Fallopian tube (tissue), 1 donor: ENCODE measurements around a stretch of chr6.

DNA sequence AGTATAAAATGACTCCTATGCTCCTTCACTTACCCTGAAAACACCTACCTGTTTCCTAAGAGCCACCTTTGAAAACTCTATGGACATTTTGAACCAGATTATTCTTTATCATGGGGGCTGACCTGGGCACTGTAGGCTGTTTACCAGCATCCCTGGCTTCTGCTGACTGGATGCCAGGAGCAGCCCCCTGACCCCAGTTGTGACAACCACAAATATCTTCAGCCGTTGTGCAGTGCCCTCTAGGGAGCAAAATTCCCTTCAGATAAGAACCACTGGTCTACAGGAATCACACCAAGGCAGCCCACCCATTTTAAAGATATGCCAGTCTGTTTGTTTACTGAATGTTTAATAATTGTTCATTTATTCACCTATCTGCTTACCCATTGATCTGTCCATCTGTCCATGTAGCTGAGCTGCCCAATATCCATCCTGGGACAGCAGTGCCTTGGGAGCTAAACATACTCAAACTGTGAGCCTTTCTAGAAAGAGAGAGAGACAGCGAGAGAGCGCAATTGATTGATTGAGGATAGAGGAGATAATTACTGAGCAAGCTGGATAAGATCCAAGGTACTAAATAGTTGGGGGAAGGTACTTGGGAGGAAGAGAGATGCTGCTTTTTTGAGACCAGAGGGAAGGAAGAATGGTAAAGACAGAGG is 276.8 kb downstream of the NRN1 start:
- PRO-cap: no peak

DNA sequence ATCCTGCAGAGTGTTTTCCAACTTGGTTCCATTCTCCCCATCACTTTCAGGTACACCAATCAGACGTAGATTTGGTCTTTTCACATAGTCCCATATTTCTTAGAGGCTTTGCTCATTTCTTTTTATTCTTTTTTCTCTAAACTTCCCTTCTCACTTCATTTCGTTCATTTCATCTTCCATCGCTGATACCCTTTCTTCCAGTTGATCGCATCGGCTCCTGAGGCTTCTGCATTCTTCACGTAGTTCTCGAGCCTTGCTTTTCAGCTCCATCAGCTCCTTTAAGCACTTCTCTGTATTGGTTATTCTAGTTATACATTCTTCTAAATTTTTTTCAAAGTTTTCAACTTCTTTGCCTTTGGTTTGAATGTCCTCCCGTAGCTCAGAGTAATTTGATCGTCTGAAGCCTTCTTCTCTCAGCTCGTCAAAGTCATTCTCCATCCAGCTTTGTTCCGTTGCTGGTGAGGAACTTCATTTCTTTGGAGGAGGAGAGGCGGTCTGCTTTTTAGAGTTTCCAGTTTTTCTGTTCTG is 21.1 kb downstream of the F13A1 start:
- PRO-cap: no peak

GRCh38 chr6:6545934-6546877 is 42.3 kb upstream of the LY86 start:
- PRO-cap: no peak

GRCh38 chr6:6592838-6593382 is 4.4 kb downstream of the LY86 start:
- PRO-cap: no peak

GRCh38 chr6:6654309-6655348 is 66.1 kb downstream of the LY86 start:
- PRO-cap: no peak

- PRO-cap: no peak
Observed at GRCh38 chr6:6688269-6688813, 99.8 kb downstream of the LY86 start.

- PRO-cap: no peak
Observed at GRCh38 chr6:6733820-6734190, 145.3 kb downstream of the LY86 start.

- PRO-cap: no peak
Observed at GRCh38 chr6:6746339-6747048, 158.0 kb downstream of the LY86 start.

GRCh38 chr6:6748962-6749368 is 160.4 kb downstream of the LY86 start:
- PRO-cap: no peak

DNA sequence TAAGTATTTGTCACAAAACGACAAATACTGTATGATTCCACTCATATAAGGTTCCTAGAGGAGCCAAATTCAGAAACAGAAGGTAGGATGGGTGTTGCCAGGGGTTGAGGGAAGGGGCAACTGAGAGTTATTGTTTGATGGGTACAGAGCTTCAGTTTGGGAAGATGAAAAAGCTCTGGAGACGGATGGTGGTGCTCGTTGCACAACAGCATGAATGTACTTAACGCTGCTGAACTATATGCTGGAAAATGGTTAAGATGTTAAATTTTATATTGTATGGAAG is 182.0 kb downstream of the LY86 start:
- PRO-cap: no peak

- PRO-cap: no peak
Observed at GRCh38 chr6:6872790-6873432, 234.8 kb upstream of the RREB1 start.

DNA sequence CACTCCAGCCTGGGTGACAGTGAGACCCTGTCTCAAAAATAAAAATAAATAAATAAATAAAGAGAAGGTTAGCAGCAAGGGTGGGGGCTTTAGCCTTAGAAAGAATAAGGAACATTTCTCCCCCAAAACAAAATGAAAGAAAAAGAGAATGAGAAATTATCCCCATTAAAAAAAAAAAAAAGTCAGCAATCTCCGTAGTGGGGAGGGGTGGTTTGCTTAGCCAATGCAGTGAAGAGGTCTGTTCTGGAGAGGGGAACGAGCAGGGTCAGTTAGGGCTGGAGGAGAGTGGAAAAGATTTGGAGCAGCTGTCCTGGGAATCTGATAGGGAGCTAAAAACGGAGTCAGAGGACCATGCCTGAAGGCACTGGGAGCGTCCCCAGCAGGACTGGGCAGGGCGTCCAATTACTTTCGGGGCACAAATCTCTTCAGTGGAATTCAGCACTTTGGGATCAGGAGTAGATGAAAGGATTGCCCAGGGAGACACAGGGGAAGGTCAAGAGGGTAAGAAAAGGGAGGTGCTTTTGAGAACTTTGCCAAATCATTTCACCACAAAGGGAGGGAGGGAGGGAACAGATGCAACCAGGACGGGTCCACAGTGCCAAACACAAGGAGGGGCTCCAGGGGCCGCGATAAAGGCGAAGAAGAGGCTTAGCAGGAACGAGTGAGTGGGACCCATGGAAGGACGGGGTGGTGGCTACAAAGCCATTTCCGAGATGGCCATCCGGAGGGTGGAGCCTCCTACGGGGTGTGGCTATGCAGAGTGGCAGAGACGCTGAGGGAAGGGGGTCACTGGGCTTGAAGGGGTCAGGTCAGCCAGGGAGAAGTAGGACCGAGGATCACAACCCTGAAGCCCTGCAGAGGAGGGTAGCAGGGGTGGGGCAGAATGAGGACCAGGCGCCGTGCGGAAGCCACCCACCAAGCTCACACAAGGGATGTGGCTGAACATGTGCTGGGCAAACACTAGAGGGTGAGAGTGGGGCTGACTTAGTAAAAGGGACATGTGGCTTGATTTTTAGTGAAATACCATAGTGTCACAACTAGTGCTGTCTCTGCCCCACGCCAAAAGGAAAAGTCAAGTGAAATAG is 180.1 kb upstream of the RREB1 start:
- PRO-cap: no peak

- PRO-cap: no peak
Observed at GRCh38 chr6:6931470-6932096, 176.2 kb upstream of the RREB1 start.

GRCh38 chr6:7041358-7041770 is 66.4 kb upstream of the RREB1 start:
- PRO-cap: no peak

DNA sequence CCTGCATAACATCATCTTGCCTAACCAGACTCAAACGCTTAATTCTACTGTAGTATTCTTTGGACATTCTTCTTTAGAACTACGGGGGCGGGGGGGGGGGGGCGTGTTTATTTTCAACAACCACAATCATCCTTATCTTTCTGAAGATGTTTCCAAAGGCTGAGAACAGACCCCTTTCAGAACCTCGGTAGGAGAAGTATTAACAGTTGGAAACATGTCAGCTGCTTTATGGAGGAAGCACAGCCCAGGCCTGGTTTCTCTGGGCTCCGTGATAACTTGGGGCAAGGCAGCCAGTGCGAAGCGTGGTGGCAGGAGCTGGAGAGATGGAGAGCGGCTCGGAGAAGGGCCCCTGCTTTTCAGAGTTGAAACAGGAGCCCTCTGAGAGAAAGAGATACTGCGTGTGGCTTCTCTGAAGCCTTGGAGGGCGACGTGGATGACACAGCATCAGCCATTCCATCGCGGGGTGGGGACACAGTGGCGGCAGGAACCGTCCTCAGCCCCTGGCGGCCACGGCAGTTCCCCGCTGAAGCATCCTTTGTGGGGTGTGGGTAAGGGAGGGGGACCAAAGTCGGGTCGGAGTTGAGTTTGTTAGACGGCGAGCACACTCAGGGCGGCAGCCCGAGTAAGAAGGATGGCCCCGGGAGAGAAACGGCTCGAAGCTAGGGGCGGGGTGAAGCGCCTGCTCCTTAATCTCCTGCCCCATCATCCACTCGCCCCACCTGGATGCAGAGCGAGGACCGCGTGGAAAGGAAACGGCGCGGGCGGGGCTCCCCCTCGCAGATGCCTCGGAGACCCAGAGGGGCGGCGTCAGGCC is 1.1 kb upstream of the RREB1 start:
- PRO-cap: no peak

DNA sequence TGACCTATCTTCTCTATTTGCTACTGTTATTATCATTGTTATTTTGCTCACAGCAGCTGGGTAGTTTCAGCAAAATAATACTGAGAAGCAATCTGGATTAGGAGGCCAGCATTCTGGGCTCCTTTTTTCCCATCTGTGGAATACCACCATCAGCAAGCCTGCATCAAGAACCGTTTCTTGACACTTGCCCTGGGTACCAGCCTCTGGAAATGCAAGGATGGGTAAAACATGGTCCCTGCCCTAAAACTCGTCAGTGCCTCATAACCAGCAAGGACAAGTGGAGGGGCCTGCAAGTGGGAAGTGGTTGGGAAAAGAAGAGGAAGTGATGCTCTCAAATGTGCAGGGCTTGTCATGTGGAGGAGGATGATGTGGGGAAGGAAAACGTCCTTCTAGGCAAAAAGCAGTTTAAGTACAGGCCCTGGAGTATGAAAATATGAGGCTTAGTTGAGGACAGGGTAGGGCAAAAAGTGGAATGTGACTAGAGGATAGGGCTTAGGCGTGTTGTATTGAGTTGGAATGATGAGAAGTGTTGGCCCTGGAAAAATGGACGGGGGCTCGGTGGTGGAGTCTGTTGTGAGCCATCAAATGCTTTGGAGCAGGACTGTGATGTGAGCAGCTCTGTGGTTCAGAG is 19.0 kb downstream of the RREB1 start:
- PRO-cap: no peak

DNA sequence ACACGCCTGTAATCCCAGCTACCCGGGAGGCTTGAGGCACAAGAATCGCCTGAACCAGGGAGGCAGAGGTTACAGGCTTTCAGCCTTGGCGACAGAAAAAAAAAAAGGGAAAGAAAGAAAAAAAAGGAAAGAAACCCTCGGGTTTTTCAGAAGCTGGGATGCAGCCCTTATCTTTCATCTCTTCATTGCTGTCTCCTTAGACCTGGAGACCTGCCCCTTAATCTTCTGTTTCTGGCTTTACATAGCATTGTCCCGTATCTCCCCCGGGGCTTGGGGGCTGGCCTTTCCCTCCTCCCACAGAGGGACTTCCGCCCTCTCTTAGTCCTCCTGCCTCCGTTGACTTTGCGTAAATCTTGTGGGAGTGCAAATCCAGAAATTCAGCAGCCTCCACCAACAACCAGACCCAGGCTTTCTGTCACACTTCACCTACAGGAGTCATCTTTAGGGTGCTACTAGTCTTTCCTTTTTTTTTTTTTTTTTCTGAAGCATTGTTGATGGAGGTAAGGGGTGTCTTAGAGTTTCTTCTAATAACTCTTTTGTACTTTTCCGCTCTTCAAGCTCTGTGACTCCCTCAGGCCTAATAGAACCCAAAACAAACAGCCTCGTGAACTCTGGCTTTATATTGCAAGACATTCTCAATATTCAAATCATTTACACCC is 66.1 kb downstream of the RREB1 start:
- PRO-cap: no peak

- PRO-cap: no peak
Observed at GRCh38 chr6:7246312-7247438, 66.3 kb downstream of the SSR1 start.

- PRO-cap: no peak
Observed at GRCh38 chr6:7254877-7255558, 58.0 kb downstream of the SSR1 start.

DNA sequence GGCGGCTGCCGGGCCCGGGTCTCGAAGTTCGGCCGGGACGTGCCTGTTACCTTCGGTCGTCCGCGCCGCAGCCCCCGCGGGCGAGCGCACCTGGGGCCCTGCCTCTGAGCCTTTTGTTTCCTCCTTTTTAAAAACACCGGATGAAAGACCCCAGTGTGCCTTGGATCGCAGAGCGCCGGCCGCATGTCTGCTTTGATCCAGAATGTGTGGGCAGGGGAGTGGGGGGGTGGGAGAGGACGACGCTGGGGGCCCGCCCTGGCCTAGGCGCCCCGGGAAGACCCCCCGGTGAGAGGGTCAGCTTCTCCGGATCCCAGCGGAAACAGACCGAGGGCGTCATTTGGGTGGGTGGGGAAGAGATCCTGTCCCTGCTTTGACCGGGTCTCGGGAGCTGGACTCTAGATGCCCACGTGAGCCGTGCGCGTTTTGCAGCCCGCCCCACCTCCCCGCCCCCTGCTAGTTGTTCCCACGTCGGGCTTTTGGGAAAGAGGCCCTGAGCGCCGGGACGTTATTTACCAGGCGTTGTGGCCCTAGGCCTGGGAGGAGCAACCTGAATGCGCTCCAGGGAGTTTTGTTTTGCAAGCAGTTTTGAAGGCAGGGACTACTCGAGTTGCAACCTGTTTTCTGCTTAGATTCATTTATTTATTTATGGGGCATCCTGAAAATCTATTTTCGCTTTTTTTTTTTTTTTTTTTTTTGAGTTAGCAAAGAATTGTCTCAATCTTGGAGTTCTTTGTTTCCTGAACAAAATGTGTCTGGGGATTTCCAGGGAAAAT is 1.4 kb downstream of the DSP start:
- PRO-cap: bidirectional peak, plus-strand start at position 153 of the sequence, minus-strand start outside the sequence; bidirectional peak, plus-strand start at position 582 of the sequence, minus-strand start at position 397 of the sequence